Placental epithelial cell (primary cell): ENCODE measurements around a stretch of chr2.

GRCh38 chr2:47906593-47907205 is 401 bp upstream of the FBXO11 start:
- CAGE, long polyA plus RNA: no peak

GRCh38 chr2:48248558-48248974 is 65.9 kb upstream of the FOXN2 start:
- CAGE, long polyA plus RNA: no peak

- CAGE, long polyA plus RNA: no peak
These were observed 33.9 kb downstream of the PPP1R21 start for GRCh38 chr2:48474335-48475045.

DNA sequence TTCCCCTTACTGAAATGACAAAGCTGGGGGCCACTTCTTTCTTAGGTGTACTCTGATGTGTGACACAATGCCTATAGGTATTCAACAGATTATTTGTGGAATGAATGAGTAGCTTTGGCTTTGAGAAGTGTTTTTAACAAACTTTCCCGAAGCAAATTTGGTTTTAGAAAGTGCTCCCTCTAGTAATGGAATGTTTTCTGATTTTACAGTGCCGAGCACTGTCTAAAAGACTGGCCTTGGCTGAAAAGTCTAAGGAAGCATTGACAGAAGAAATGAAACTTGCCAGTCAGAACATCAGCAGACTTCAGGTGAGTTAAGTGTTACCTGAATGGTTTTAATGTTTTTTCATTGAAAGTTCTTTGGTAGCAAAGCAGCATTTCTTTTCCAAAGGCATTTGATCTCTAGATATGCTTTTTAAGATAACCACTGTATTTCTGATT is 20.1 kb upstream of the STON1 start:
- CAGE, long polyA plus RNA: no peak

DNA sequence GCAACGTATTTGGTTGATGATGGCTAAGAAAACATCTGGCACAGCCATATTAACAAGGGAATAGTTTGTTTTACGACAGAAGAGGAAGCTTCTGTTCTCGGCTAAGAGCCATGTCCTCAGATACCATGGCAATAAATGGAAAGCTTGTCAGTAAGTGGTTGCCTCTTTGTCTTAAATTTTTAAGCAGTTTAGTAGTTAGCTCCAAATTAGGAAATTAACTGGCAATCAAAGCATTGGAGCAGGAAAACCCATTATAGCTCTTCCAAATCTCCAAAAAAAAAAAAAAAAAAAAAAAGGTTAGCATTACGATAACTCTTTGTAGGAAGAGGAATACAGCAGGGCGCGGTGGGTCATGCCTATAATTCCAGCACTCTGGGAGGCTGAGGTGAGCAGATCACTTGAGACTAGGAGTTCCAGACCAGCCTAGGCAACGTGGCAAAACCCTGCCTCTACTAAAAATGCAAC is 4.5 kb upstream of the STON1 start:
- CAGE, long polyA plus RNA: no peak

DNA sequence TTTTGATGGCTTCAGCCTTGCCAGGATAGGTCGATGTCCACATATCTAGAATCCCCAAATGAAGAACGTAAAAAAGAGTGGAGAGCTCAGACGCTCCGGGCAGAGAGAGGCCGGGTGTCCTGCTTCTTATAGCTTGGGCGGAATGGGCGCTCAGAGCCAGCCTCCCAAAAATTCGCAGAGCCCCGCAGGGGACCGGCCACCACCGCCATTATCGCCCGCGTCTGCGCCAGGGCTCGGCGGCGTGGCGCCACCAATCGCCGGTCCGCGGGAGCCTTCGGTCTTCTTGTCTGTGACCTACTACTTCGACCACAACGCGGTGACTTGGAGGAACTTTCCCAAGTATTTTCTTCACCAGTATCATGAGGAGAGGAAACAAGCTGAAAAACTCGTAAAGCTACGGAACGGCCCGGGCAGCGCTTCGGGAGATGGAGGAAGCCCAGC is 1138.1 kb upstream of the CHAC2 start:
- CAGE, long polyA plus RNA: no peak

- CAGE, long polyA plus RNA: no peak
These were observed 519.2 kb upstream of the CHAC2 start for GRCh38 chr2:53248372-53248932.

DNA sequence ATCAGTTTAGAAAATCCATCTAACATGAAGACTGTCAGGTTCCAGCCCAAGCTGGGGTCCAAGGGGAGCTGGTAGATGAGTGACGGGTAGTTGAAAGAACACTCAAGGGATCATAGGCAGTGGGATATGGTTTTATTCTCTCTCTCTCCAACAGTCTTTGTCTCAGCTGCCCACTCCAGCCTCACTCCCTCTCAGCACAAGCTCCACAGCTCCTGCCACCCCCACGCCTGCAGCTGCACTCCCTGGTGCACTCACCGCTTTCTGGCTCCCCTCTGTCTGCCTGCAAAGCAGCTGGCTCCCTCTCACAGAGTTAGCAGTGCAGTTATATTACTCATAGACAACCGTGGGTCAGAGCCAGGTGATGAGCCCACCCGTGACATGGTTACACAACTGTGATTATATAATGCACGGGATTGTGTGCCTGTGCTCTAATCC is 277.0 kb upstream of the CHAC2 start:
- CAGE, long polyA plus RNA: no peak

- CAGE, long polyA plus RNA: no peak
These were observed 27.4 kb upstream of the GPR75 start for GRCh38 chr2:53887117-53887690.

- CAGE, long polyA plus RNA: no peak
These were observed 815 bp downstream of the PSME4 start for GRCh38 chr2:53969776-53970579.

- CAGE, long polyA plus RNA: no peak
These were observed 69.3 kb downstream of the ACYP2 start for GRCh38 chr2:54039884-54040934.

DNA sequence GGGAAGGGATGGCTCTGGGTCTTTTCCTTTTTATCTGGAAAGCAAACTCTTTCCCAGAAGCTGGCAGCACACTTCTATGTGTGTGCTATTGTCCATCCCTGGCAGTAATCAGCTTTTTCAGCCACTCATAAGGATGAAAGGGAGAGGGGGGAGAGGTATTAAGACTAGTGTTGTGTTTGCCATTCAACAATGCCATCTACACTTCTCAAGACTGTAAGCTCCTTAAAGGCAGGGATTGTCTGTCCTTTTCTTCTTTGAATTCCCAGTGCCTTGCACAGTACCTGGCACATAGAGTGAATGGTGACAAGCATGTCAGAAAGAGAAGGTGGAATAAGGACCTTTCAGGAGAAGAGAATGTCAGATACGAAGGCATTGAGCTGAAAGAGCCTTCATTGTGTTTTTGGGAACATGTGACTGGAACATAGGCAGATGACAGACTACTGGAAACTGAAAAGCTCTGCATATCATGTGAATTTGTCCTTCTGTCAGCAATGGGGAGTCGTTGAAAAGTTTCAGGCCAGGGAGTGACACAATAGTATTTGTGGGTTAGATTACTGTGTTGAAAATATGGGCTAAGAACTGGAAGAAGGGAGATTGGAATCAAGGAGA is 95.7 kb downstream of the TSPYL6 start:
- CAGE, long polyA plus RNA: no peak

- CAGE, long polyA plus RNA: no peak
These were observed 29.4 kb downstream of the C2orf73 start for GRCh38 chr2:54359929-54360571.

GRCh38 chr2:54569690-54570526 is 113.8 kb downstream of the SPTBN1 start:
- CAGE, long polyA plus RNA: no peak

DNA sequence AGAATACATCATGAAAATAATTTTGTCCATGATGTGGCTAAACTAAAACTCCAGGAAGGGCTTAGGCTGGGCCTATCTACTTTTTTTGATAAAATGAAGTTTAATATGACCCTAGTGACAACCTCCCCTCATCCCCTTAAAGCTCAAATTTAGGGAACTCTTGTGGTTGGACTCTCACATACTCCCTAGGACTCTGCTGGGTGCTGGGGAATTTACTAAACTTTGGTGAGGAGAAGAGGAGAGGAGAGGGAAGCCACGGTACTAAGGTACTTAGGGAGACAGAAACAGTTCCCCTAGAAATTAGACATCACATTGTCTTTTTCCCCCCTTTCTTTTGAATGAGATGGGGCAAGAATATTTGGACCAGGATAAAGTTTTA is 115.8 kb downstream of the SPTBN1 start:
- CAGE, long polyA plus RNA: no peak

GRCh38 chr2:54573241-54573652 is 117.1 kb downstream of the SPTBN1 start:
- CAGE, long polyA plus RNA: no peak

DNA sequence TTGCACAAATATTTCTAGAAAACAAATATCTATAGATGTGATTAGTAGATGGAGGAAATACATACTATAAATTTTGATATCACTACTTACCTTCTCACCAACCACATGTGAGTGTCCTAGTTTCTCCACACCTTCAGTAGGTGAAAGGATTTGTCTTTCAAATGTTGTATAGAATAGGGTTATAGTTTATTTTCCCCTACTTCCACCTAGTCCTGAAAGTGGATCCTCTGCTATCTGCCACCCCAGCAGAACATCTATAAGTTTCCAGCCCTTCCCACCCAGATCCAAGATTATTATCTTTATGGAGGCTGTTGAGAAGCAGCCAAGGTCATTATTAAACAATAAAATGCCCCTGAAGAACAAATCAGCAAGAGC is 128.2 kb downstream of the SPTBN1 start:
- CAGE, long polyA plus RNA: no peak

DNA sequence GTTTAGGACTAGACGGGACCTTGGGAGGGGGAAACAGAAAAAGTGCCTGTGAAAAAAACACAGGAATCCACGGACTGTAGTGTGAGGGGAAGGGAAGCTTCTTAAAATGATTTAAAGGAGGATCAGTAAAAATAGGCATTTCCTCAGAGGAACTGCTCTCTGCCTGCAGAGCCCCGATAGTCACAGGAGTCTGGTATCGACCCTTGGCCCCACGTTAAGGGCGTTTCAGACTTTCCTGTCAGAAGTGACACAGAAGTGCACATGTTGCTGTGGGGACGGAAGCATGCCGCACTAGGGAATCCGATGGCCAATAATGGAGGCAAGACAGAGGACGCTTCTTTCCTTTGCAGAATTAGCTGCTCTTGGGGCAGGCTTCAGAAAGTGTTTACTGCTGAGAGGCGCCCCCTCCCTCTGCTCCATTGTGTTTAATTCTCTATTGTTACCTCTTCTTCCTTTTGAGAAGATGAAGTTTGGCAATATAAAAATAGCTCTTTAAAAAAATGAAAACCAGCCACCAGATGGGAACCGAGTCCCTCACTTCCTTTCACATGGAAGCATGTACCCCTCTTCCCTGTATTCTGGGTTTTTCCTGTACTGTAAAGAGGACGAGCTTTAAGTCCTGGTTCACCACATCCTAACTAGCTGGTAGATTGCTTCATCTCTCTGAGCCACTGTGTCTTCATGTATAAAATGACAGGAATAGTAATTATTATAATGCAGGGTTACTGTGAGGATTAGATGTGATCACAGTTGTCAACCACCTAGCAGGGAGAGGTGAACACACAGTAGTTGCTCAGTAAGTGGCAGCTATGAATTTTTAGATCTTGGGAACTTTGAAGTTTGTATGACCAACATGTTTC is 118.5 kb upstream of the EML6 start:
- CAGE, long polyA plus RNA: no peak

- CAGE, long polyA plus RNA: no peak
These were observed 86.9 kb upstream of the EML6 start for GRCh38 chr2:54636397-54637095.

- CAGE, long polyA plus RNA: no peak
These were observed 57.7 kb upstream of the EML6 start for GRCh38 chr2:54665896-54666107.